LNCaP clone FGC (cell line): ENCODE measurements around the gene TSHZ2.

DNA sequence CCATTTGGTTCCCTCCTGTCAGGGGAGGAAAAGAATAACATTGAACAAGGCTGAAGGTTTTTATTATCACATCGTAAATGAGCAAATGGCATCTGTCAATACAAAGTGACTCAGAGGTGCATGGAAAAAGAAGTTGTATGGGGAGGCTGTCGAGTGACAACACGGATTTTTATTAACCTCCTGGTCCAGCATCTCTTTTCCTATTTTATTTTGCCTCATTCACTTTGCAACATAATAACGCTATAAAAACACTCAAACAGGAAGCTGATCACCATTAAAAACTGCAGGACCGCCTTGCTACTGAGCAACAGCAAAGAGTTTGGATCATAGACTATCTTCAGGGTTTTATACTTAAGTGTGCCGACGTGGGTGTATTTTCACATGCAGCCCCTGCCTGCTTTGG, 132.0 kb upstream of the SALL4 start:
- RRBS, 2 experiments, result no CpG with 5 or more reads among the region's 7 CpGs

DNA sequence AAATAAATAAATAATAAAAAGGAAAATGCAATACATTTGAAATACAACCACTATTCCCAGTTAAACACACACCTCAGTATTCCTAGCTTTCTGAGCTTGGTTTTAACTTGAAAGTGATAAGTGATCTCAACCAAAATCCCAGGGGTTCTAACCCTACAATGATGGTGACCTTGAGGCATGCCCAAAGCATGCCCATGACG, 96.9 kb downstream of the ZFP64 start:
- RRBS, 2 experiments, result no CpG with 5 or more reads among the region's 1 CpG

GRCh38 chr20:52616450-52617036, 355.6 kb upstream of the TSHZ2 start:
- RRBS, 2 experiments, result no CpG with 5 or more reads among the region's 5 CpGs

- RRBS, 2 experiments, result no CpG with 5 or more reads among the region's 37 CpGs
Measured at GRCh38 chr20:52971866-52972540, at the start of gene TSHZ2. TSHZ2 (plus strand) TSS chr20:52972358.

DNA sequence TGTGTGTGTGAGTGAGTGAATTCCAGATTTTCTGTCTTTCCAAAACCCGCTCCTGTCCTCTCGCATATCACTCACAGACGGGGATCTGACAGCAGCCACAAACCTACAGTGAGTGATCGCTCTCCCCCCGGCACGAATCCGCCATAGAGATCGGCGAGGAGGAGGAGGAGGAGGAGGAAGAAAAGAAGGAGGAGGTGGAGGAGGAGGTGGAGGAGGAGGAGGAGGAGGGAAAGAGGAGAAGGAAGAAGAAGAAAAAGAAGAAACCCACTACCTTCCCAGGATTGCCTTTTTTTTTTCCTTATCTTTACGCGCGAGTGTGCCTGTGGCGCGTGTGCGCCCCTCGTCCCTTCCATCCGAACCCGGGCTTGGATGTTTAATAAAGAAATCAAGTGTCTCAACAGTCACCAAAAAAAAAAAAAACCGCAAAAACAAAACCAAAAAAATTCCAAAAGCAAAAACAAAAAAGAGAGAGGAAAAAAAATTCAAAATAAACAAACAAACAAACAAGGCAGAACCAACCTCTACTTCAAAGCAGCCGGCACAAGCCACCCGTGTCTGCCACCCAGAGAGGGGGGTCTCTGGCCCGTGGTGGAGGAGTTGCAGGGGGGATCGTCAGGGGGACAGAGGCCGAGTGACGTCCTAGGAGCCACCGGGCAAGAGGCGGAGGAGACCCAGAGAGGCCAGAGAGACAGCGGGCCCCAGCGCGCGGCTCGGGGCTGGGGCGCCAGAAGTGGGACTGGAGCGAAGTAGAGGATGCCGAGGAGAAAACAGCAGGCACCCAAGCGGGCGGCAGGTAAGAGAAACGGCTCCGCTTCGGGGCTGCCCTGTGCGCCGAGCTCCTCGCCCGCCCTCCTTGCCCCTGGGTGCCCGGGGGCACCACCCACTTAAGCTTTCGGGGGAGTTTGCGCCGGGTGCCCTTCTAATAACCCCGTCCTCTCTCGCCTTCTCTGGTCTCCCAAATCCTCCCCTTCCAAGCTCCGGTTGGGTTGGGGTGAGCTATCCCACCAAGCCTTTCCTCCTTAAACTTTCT, 698 bp downstream of the TSHZ2 start:
- RRBS, 2 experiments, result 43 to 76% methylated on average over 9 of the region's 51 CpGs

DNA sequence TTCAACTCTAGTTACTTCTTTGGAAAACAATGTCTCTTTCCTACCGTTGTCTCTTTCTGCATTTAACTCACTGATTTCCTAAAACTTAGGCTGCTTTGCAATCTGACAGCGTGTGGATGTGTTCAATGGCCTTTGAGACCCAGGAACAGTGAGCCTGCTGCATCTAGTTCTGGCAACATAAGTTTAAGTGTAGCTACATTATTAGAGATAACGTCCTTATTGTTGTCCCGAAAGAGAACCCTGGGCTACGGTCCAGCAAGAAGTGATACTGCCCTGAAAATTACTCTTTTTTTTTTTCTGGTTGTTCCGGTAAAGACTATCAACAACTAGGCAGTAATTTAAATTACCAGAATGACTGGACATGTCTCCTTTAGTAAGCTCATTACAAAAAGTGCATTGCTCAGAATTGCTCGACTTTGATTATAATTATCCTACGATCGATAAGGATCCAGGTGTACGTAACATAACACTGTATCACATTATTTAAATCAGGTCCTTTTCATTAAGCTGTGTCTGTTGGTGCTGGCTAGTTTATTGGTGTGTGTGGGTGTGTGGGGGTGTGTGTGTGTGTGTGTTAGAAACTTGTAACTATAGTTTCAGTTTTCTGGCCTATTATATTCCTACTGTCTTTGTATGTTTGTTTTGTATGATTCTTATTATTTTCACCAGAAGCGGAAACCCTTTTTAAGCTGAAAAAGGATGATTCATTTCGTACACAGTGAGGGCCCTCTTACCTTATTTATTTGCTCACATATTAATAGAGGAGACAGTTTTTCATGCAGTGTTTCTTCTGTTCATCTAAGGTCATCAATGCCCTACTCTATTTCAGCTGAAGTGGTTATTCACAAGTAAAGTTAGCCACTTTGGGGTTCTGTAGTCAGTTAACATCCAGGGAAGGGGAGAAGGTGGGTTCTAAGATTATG, 3.1 kb downstream of the TSHZ2 start:
- RRBS, 2 experiments, result no CpG with 5 or more reads among the region's 12 CpGs

GRCh38 chr20:52975889-52976127, 3.6 kb downstream of the TSHZ2 start:
- RRBS, 2 experiments, result no CpG with 5 or more reads among the region's 3 CpGs

DNA sequence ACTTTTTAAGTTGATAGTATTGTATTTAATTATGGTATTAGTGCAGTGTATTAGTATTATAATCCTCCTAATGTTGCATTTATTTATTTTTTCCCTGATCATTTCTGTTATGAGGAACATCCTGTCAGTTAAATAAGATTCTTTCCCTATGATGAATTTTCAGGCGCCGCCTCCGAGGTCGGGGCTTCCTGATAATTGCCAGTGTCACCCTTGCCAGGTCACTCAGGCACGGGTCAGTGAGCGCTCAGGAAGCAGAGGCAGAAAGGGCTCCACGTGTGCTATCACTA, 64.8 kb downstream of the TSHZ2 start:
- RRBS, 2 experiments, result no CpG with 5 or more reads among the region's 7 CpGs

- RRBS, 2 experiments, result no CpG with 5 or more reads among the region's 17 CpGs
Measured at GRCh38 chr20:53413109-53413619, 180.5 kb downstream of the ZNF217 start.

- RRBS, 2 experiments, result 90 to 91% methylated on average over 8 to 11 of the region's 23 CpGs
Measured at GRCh38 chr20:53575968-53576671, 17.5 kb downstream of the ZNF217 start.

DNA sequence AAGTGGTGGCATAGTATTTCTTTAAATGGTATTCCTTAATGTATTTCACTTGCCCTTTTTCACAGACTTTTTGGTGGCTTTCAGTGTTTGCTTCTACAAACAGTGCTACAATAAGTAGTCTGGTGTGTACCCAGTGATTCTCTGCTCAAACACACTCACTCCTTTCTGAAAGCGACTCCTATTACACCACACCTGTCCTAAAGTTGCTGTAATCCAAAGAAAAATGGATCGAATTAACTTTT, 145.9 kb upstream of the ZNF217 start:
- RRBS, 2 experiments, result no CpG with 5 or more reads among the region's 2 CpGs

- RRBS, 2 experiments, result no CpG with 5 or more reads among the region's 4 CpGs
Measured at GRCh38 chr20:53786130-53786574, 192.5 kb upstream of the ZNF217 start.

DNA sequence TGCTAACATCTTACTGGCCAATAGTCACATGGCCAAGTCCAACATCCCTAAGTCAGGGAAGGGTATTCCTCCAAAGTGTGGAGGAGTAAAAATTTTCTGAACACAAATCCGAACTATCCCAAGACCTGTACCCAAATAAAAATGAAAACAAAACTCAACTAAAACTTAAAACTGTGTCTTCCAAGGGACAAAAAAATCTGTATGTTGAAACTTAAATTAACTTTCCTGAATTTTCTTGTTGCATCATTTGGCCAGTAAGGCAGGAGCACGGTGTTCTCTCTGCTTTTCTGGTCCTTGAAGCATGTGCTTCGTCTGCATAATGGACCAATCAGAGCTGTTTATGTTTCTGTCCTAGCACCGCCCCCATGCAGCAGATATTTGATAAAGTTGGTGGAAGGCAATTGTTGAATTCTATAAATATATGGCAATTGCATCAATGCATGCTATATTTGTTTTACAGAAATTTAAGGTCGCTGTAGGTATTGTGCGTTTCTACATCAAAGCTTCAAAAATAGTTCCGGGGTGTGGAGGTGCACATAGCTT, 206.5 kb downstream of the BCAS1 start:
- RRBS, 2 experiments, result 0 to 19% methylated on average over 1 of the region's 7 CpGs

DNA sequence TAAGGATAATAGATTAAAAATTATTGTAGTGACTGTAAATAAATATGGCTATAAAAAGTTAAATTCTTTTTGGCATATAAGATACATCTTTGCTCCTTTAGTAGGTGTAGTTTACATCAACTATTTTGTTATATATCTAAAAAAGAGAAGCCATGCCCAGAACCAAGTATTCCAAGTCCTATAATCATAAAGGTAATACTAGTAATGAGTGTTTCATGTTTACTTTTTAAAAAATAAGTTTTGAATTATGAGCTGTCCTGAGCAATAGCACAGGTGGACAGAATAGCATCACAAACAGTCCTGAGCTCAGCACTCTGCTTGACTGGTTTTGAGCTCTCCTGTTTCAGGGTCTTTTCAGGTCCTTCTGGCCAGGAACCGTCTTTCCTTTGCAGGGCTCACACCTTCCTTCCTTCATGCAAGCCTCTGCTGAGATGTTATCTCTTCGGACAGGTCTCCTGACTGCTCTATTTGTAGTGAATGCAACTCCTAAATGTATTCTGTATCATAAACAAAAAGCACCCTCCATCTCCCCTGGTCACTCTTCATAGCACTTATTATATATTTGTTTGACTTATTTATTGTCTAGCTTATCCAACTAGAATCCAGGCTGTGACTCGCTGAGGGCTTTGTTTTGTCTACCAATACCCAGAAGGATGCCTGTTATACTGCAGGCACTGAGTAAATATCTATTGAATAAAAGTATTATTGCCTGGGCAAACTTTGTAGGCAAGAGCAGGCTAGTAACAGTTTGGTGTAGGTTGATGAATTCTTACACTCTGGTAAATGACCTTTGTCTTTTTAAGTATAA, 200.0 kb downstream of the BCAS1 start:
- RRBS, 2 experiments, result no CpG with 5 or more reads among the region's 3 CpGs

- RRBS, 2 experiments, result no CpG with 5 or more reads among the region's 15 CpGs
Measured at GRCh38 chr20:53898164-53898879, 172.1 kb downstream of the BCAS1 start.

DNA sequence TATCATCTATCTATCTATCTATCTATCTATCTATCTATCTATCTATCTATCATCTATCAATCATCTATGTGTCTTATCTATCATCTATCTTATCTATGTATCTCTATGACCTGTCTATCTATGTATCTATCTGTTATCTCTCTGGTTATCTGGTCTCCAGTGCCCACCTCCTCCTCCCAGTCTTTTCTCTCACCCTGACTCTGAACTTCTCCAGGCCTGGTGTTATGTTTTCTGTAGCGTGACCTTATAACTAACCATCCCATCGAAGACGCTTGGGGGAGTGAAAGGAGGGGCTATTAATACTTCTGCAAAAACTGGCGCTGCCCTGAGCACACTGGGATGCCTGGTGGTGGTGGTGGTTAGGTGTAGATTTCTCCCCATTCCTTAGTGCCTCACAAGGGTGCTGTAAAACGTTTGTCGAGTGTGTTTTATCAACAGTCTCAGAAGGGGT, 156.3 kb downstream of the BCAS1 start:
- RRBS, 2 experiments, result no CpG with 5 or more reads among the region's 6 CpGs

DNA sequence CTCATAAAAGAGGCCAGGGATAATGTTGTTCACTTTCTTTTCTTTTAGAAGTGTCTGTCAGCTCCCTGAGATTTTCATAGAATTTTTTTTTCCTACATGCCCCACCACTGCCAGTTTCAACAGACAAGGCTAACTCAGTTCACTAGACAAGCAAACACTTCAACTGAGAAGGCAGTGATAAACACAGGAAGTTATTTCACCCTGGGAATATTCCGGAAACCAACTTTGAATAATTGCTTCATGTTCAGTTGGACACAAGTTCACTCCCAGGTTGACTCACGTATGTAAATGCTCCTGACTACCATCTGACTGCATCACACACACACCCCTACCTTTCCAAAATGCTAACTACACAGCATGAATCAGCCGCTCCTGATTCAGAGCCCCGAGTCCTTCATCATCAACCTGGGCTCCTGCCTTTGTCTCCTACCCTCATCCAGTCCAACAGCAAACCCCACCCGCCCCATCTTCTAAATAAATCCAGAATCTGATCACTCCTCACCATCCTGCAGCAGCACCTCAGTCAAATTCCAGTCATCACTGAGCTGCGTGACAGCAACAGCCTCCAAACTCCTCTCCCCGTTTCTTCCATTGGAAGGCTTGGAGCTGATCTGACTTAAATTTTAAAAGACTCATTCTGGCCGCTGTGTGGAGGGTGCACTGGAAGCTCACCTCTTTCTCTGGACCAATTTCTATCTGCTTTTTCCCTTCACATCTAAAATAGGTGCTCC, 143.7 kb downstream of the BCAS1 start:
- RRBS, 2 experiments, result no CpG with 5 or more reads among the region's 8 CpGs

DNA sequence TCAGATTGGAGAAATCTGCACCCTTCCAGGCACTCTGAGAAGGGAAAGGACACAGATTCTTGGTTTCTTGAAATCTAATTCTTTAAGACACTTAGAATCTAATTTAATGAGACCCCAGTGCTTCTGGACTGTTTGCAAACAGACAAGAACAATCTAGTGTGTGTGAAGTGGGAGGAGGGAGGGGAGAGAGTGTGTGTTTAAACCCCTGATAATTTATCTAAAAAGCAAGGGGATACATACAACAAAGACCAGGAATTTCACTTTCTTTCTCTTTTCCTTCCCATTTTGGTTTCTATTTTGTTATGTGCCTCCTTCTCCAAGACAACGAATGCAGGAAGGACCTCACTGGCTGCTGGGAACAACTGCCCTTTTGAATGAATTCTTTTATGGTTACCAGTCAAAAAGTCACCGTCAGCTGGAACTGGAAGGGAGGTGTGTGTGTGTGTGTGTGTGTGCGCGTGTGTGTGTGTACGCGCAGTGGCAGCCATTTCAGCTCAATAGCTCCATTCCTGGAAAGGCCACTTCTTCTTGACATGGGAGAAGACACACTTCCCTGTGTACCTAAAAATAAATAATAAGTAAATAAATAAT, 129.3 kb downstream of the BCAS1 start:
- RRBS, 2 experiments, result no CpG with 5 or more reads among the region's 6 CpGs

- RRBS, 2 experiments, result 80% methylated on average over 1 of the region's 5 CpGs; no CpG with 5 or more reads in 1 of the 2 experiments
Measured at GRCh38 chr20:54078109-54078721, 7.8 kb upstream of the BCAS1 start.